Mesenteric fat pad (tissue), 1 donor: Measurements from ENCODE around the genes SEC14L5, NAGPA and EEF2KMT.

GRCh38 chr16:4890076-4890917, 43.0 kb downstream of the UBN1 start:
- PRO-cap = no peak

GRCh38 chr16:4922645-4923297, 14.2 kb downstream of the PPL start:
- PRO-cap = no peak

GRCh38 chr16:4957532-4958562, at the start of gene SEC14L5:
Gene SEC14L5, plus strand, starts transcription at chr16:4958330.
- PRO-cap = no peak

- PRO-cap = no peak
These were observed at the start of gene NAGPA for GRCh38 chr16:5033752-5034079. Gene NAGPA, minus strand, starts transcription at chr16:5033935.

GRCh38 chr16:5080657-5081558, 9.3 kb downstream of the ALG1 start:
- PRO-cap = no peak

DNA sequence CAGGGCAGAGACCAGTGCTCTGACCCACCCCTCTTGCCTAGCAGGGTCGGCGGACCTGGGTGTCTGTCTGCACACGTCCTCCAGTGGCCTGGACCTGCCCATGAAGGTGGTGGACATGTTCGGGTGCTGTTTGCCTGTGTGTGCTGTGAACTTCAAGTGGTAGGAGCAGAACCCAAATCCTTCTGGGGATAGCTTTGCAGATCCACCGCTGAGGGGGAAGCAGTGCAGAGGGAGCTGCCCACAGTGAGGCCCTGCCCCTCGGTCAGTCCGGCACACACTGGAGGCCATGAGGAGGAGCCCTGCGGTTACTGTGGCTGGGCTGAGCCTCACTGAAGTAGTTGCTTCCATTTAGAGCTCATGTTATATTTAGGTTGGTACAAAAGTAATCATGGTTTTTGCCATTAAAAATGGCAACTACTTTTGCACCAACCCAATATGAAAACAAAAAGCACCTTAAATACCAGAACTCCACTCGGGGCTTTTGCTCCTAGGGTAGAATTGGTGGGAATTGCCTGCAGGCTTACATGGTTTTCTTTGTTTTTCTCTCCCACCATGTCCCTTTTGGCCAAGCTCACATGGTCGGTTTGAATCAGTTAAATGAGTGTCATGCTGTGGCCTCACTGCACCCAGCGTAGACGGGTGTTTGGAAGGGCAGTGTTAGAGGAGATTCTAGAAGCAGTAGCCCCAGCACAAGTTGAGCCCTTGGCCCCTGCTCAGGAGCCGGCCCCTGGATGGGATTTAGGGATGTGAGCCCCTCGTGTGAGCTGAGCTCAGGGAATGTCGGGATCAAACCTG, 11.1 kb downstream of the ALG1 start:
- PRO-cap = no peak

- PRO-cap = bidirectional peak, plus-strand start at chr16:5097968, minus-strand start at chr16:5097795
These were observed at the start of gene EEF2KMT for GRCh38 chr16:5097439-5098344. Gene EEF2KMT, minus strand, starts transcription at chr16:5097795.

DNA sequence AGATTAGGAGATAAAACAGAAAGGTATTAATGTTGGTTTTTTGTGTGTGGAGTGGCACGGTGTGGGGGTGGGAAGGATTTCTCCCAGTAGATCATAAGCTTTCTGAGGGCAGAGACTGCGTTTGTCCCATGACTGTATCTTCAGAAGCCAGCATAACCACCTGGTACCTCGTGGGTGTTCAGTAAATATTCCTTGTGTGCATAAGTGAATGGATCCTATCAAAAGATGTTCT, 237.9 kb upstream of the EEF2KMT start:
- PRO-cap = no peak

DNA sequence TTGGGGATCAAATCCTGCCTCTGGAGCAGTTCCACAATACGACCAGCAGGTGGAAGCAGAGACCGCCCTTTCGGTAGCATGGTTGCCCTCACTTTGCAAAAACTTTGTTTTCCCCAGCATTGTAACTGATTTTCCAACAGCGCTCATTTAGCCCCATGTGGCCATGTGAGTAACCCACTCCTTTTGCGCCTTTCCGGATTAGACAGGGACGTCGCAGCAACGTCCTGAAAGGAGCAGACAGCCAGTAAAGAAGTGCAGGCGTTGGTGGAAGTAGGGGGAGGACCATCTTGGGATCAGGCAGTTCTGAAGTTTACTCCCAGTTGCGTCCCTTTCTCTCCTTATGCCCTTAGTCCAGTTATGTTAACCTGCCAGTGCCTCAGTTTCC, 22.5 kb downstream of the TMEM114 start:
- PRO-cap = no peak

GRCh38 chr16:8572475-8573562, 17.5 kb downstream of the TMEM114 start:
- PRO-cap = no peak

- PRO-cap = no peak
These were observed 29.2 kb downstream of the CARHSP1 start for GRCh38 chr16:8839437-8840211.

DNA sequence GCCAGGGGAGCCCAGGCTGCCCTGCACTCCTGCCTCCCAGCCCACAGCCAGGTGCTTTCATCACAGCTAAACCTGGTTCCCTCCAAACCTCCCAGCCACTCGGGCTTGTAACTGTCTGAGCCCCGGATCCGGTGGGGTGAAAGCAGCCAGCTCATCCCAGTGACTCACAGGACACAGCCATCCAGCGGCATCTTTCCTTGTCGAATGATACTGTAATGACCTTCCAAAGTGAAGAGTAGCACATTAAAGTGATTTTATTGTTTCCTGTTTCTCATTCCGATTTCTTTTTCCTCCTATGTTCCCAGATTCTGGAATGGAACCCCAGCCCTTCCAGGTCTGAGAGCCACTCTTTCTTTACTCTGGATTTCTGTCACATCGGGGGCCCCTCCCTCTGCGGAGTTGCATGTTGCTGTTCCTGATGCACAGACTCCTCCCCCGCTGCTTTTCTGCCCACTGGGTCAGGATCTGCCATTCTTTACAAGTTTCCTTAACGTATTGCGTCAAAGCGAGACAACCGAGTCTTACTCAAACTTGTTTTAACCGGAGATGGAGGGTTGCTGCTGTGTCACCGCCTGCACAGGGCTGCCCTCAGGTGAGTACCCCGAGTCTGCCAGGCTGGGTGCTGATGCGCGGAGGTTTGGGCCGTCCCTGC, 19.6 kb downstream of the CARHSP1 start:
- PRO-cap = no peak

GRCh38 chr16:8871082-8871423, 2.2 kb upstream of the CARHSP1 start:
- PRO-cap = no peak

- PRO-cap = no peak
These were observed 3.4 kb downstream of the LITAFD start for GRCh38 chr16:8885562-8885955.

- PRO-cap = no peak
These were observed 4.1 kb downstream of the LITAFD start for GRCh38 chr16:8886082-8886838.

GRCh38 chr16:8903076-8903659, 21.0 kb downstream of the LITAFD start:
- PRO-cap = no peak

- PRO-cap = no peak
These were observed 36.1 kb downstream of the LITAFD start for GRCh38 chr16:8918163-8918660.

GRCh38 chr16:8924097-8924971, 39.4 kb downstream of the USP7 start:
- PRO-cap = no peak

GRCh38 chr16:8928116-8928780, 35.5 kb downstream of the USP7 start:
- PRO-cap = no peak

DNA sequence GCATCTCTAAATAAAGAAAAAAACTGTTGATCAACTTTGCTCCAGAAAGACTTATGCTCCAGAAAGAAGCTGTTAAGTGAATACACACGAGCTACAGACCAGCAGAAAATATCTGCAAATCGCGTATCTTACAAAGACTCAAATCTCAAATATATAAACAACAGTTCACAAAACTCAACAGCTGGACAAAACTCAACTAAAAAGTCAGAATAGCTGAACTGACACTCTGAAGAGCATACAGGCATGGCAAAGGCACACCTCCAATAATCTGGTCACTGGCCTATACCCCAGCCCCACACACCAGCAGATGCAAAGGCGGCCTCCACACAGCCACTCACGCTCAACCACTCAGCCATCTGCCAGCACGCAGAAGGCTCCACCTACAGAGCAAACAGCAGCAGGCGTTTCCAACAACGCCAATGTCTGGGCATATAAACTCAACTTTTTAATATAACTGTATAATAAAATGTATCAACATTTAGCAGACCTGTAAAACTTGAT, 17.2 kb downstream of the USP7 start:
- PRO-cap = no peak